ENCODE measurements around the genes APOM and ZBTB12.

- PRO-cap = no peak
- RAMPAGE, long total RNA = no peak
Measured at GRCh38 chr6:31379575-31380322, 22.8 kb upstream of the HLA-B start.

DNA sequence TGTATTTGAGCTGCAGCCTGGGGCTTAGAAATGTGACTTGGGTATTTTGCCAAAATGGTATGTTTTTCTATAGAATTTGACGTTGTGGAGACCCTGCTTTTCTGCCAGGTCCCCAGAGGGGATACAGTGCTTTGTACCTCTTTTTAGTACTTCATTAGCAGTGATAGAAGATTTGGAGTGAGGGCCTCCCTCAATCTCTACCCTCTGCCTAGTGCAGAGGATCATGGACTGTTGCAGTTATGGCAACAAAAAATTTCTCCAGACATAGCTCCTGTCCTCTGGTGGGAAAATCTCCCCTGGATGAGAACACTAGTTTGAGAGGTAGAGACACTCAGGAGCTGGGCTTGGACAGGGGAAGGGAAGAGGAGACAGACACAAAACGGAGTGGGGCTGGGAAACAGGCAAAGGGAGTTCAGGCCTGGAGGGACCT, 18.1 kb downstream of the MICA start:
- PRO-cap = no peak
- RAMPAGE, long total RNA = no peak

DNA sequence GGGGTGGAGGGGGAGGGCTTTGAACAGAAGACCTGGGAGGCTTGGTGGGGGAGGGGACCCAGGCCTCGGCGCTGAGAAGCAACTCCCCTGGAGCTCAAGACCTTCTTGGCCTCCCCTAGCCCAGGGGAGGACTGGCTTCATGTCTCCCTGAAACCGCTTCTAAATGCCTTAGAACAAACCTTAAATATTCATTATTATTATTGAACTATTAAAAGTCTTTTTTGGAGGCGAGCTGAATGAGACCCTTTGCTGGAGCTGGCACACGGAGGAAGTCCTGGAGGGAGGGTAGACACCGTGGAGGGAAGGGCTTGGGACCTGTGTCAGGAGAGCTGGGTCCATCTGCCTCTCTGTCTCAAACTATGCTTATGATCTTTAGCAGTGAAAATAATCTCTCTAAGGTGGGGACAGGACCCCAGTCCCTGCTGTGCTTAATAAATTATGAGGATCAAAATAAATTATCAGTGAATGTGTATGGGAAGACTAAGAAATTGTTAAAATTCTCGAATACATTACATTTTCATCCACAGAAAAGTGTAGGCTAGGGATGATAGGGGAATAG, 2.8 kb upstream of the MICB start:
- PRO-cap = no peak
- RAMPAGE, long total RNA = no peak

DNA sequence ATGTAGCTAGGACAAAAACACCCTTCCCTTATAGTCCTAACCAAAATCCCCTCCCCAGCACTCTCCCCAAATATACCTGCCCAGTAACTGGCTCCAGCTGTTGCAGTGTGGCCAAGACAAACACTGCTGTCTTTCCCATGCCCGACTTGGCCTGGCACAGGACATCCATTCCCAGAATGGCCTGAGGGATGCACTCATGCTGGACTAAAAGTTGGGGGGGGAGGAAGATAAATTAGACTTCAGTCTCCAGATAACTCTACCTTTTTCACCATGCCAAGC, 2.8 kb downstream of the DDX39B start:
- PRO-cap = no peak
- RAMPAGE, long total RNA = no peak

GRCh38 chr6:31587452-31588532, 1.7 kb downstream of the LST1 start:
- PRO-cap = no peak
- RAMPAGE, long total RNA = no peak

DNA sequence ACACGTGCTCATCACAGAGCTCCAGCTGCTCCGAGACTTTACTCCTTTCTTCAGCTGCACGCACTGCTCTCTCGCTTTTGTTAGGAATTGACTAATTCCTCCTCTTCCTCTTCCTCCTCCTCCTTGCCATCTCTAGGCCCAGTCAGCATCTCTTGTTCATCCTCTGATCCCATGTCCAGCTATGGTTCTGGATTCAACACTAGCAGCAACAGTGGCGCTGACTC, 3.9 kb upstream of the AIF1 start:
- PRO-cap = no peak
- RAMPAGE, long total RNA = no peak

DNA sequence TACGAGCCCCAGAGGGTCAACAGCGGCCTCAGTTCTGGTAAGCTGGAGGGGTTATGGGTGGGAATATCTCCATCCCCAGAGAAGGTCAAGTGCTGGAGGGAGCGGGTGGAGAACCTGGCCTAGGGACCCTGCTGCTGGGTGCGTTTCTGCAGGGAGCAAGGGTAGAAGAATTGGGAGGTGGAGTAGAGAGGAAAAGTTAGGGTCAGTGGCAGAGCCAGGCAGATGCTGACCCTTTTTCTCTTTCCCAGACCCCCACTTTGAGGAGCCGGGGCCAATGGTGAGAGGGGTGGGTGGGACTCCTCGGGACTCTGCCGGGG, 13.1 kb downstream of the PRRC2A start:
- PRO-cap = no peak
- RAMPAGE, long total RNA = no peak

DNA sequence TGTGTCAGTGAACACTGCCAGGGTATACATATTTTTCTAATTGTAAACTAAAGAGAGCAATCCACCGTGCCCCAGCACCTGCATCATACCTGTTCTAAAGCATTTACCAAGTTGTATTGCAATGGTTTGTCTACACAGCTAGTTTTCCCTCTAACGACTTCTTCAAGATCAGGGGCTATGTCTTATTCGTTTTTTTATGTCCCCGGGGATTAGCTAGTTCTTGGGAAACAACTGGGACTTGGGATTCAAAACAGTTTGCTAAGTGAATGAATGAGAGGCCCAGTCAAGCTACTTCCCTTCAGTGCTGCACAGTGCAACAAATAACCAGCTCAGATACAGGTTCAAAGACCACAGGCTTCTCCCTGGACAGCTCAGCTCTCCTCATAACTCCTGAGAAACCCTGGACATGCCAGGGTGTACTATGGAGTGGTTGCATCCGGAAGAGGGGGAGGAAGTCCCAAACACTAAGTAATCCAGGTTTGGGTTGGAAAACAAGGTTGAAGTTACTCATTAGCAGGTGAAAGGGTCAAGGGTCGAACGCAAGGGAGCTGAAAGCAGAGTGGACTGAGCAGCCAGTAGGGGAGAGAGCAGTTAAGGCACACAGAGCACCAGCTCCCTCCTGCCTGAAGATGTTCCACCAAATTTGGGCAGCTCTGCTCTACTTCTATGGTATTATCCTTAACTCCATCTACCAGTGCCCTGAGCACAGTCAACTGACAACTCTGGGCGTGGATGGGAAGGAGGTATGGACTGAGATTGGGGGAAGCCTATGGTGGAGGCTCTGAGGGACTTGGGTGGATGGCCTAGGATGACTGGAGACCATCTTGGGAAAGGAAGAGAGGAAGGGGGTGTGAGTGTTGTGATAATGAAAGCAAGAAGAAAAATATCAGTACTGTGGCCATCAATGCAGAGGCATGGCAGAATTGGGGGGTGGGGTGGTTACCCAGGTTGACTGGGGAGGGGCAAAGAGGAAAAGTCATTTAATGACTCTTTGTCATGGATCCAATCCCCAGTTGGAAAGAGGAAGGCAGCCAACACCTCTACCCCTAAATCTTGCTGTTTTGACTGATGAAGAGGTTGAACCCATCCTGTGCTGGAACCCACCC, at the start of gene APOM:
Gene APOM (plus strand): TSS at position 557 of the 1,106 bp plus-strand sequence.
- PRO-cap = no peak
- RAMPAGE, long total RNA = no peak

DNA sequence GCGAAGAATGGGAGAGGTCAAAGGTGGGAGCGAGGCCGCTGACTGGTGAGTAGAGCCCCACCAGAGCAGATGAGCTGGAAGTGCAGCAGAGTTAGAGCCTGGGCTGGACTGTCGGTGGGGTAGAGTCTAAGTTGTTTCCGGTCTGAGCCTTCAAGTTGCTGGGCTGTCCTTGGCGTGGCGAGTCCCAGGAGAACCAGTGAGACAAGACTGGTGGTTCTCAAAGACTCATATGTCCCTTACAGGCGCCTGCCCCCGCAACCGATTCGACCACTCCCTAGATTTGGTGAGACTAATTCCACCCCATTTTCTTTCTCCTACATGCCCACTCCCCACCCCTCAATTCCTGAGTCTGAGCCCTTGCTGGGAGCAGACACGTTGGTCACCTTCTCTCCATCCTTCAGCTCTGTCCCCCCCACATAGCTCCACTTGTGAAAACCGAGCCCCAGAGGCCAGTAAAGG, 1.2 kb downstream of the MPIG6B start:
- PRO-cap = no peak
- RAMPAGE, long total RNA = no peak

GRCh38 chr6:31731847-31732645, 2.9 kb upstream of the DDAH2 start:
- PRO-cap = no peak
- RAMPAGE, long total RNA = no peak

DNA sequence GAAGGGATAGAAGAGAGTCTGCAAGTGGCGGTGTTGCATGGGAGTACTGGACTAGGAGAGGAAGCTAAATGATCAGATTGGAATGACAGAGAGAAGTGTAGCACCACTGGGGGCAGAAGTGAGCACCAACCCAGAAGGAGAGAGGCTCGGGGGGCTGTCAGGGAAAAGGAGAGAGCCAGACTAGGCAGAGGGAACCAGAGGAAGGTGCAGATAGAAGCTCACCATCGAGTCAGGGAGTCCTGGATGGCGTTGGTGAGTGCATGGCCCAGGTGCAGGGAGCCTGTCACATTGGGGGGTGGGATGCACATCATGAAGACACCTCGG, 4.2 kb downstream of the VARS1 start:
- PRO-cap = no peak
- RAMPAGE, long total RNA = no peak

- PRO-cap = no peak
- RAMPAGE, long total RNA = no peak
Measured at GRCh38 chr6:31831044-31831453, 3.5 kb downstream of the HSPA1B start.

GRCh38 chr6:31836190-31836759, 8.7 kb downstream of the HSPA1B start:
- PRO-cap = no peak
- RAMPAGE, long total RNA = no peak

- PRO-cap = no peak
- RAMPAGE, long total RNA = no peak
Measured at GRCh38 chr6:31861882-31862300, 730 bp downstream of the NEU1 start.

- PRO-cap = no peak
- RAMPAGE, long total RNA = no peak
Measured at GRCh38 chr6:31899909-31900795, 1.7 kb downstream of the ZBTB12 start.

GRCh38 chr6:31901385-31902397, at the start of gene ZBTB12:
ZBTB12 (minus strand) TSS chr6:31902086.
- PRO-cap = no peak
- RAMPAGE, long total RNA = no peak

GRCh38 chr6:31954434-31955024, 4.2 kb downstream of the NELFE start:
- PRO-cap = no peak
- RAMPAGE, long total RNA = no peak

GRCh38 chr6:31970932-31971607, 868 bp downstream of the DXO start:
- PRO-cap = no peak
- RAMPAGE, long total RNA = no peak

GRCh38 chr6:32064668-32065230, 26.5 kb downstream of the CYP21A2 start:
- PRO-cap = no peak
- RAMPAGE, long total RNA = no peak

DNA sequence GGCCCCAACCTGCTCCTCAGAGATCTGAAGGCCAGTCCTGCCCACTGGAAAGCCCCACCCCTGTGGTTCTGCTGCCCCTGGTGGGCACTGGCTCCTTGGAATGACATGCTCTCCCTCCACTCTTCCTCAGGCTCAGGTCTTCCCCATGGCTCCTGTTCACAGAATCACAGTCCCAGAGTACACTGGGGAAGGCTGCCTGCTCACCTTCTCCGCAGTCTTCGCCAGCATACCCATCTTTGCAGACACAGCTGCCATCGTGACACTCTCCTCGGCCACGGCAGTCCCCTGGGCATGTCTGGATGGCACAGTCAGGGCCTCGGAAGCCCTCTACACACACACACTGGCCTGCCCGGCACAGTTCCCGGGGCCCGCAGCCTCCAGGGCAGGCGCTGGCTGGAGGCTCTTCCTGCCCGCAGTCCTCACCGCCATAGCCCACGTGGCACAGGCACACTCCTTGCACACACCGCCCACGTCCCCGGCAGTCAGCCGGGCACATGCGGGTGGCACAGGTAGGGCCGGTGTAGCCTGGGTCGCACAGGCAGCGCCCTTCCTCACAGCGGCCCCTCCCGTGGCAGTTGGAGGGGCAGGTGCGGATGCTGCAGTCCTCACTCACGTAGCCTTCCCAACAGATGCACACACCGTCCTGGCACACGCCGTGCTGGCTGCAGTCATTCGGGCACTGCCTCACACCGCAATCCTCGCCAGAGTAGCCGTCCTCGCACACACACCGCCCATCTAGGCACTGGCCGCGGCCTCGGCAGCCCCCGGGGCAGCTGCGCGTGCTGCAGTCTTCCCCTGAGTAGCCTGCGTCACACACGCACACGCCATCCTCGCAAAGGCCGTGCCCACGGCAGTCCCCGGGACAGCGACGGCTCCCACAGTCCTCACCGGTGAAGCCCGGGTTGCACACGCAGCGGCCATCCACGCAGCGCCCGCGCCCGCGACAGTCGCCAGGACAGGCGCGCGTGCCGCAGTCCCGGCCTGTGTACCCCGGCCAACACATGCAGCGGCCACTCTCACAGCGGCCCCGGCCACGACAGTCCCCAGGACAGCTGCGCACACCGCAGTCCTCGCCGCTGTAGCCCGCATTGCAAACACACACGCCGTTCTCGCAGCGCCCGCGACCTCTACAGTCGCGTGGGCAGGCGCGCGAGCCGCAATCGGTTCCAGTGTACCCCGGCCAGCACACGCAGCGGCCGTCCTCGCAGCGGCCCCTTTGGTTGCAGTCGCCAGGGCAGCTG, 13.3 kb downstream of the TNXB start:
- PRO-cap = no peak
- RAMPAGE, long total RNA = no peak

Data from Karpas-422 (cell line).